ENCODE measurements around a stretch of chr2.

DNA sequence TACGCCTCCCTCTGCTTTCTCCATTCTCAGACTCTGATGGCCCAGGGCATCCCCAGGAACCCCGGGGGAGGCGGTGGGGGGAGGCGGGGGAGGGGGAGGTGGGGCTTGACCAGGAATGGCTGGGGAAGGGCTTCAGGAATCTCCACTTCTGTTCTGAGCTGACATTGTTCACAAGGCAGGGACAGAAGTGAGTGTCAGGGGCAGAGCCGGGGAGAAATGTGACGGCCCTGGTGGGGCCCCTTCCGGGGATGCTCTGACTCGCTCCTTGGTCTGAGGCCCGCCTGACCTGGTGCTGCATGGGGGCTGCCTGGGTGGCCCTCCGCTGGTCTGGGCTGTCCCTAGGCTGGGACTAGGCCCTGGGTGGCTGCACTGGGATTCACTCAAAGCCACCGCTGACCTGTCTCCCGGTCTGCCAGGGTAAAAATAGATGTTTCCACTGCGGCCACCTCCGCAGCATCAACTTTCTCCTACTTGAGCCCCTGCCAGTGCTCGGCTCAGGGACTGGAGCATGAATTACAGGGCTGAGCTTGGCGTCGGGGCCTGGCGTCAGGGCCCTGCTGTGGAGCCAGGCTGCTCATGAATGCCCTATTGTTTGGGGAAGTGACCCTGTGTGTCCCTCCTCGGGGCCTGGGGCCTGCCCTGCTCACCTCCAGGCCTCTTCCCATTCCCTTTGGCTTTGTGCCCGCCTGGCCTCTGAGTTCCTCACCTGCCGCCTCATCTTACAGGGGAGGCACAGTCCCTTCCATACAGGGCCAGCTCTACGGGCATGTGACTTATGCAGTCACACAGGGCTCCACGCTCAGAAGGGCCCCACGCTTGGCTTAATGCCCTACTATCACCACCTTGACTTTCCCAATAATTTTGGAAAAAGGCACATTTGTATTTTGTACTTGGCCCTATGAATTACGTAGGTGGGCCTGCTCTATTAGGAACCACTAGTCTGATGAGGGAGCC is 234.4 kb downstream of the DYSF start:
- RRBS: no CpG with 5 or more reads among the region's 25 CpGs

DNA sequence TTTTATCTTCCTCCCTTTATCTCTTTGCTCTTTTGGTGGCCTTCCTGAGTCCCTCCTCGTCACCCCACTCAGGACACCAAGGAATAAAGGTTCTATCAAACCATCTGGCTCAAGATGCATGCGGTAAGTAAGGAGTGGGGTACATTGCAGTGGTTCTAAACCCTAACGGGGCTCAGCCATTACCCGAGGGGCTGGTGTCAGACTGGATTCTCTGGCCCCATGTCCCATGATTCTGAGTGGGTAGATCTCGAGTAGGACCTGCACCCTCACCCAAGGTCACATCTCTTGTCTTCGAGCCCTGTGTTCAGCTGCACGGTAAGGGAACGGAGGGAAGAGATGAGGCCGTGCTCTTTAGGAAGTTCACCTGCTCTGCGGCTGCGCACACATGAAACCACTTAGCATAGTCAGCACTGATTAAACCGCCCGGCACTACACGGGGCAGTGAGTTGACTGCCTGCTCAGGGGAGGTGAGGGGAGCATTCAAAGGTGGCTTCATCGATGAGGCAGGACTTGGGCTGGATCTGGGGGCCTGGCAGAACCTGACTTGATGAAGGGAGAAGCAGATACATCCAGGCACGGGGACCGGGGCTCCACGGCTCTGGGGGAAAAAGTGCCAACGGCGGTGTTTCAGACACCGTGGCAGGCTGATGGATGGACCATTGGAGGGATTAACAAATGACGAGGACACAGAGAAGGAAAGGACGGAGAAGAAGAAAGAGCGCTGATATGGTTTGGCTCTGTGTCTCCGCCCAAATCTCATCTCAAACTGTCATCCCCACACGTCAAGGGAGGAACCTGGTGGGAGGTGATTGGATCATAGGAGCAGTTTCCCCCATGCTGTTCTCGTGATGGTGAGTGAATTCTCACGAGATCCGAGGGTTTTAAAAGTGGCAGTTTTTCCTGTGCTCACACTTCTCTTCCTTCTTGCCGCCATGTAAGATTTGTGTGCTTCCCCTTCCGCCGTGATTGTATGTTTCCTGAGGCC is 248.7 kb downstream of the CYP26B1 start:
- RRBS: no CpG with 5 or more reads among the region's 32 CpGs

DNA sequence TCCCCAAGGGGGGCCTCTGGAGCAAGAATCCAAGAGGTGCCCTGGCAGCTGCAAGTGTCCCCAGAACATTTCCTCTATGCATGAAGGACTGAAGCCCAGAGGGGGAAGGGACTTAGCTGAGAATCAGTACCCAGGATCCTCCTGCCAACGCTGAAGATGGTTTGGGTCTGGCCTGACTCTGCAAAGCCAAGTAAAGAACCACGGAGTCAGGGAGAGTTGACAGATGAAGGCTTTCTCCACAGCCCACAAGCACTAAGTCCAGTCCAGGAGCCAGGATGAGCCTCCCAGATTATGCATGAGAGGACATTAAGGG is 14.9 kb downstream of the EMX1 start:
- RRBS: no CpG with 5 or more reads among the region's 2 CpGs

- RRBS: no CpG with 5 or more reads among the region's 11 CpGs
Measured at GRCh38 chr2:73069827-73070374, 1.6 kb downstream of the SFXN5 start.

DNA sequence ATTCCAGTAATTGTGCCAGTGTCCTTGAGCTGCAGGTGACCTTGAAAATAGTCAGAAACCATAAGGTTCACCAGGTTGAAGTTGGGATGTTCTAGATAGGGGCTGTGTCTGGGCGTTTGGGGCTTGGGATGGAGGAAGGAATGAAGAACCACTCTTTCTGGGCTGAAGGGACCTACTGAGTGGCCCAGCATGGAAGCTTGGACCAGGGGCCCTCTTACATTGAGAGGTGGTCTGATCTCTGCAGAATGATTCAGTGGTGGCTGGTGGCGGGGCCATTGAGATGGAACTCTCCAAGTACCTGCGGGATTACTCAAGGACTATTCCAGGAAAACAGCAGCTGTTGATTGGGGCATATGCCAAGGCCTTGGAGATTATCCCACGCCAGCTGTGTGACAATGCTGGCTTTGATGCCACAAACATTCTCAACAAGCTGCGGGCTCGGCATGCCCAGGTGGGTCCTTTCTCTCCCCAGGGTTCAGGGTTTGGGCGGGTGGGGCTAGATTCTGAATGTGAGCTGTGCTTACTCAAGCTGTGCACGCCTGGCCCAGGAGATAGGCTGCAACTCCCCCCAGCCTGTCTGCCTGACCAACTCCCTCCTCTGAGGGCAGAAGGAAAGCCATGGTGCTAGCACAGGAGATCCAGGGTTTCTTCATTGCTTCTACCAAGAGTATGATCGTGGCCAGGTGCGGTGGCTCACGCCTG is 17.0 kb downstream of the CCT7 start:
- RRBS: no CpG with 5 or more reads among the region's 11 CpGs

DNA sequence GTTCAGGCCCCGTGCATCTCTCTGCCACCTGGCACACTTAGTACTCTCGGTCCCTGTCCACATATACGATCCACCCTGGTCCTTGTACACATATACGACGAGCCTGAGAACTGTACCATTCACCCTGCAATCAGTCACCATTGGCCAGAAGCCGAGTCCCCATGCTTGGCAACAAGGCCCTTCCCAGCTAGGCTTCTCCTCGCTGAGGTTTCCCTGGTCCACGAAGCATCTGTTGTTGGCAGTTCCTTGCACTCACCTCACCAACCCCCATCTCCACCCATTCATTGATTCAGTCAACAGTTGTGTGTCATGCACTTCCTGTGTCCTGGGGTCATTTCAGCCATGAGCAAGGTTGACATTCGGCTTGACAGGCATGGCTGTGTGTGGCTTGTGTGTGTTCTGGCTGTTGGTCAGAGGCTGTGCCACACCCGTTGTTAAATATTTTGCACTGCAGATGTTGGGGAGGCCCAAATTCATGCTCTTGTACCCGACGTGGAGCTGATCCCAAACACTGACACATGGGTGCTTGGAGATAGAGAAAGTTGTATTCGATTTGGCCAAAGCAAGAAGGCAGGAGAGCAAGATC is 489 bp upstream of the NAT8 start:
- RRBS: no CpG with 5 or more reads among the region's 13 CpGs

DNA sequence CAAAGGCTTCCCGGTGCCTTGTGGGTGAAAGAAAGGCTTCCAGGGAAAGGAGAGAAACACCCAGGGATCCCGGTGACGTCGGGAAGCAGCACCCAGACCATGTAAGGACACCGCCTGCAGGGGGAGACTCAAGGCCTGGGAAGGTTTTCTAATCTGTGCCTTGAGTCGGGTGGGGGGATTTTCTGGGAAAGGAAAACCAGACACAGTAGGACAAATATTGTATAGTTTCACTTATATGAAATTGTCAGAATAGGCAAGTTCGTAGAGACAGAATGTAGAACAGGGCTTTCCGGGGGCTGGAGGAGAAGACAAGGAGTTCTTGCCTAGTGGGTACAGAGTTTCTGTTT is 42.7 kb upstream of the NAT8 start:
- RRBS: no CpG with 5 or more reads among the region's 8 CpGs

- RRBS: no CpG with 5 or more reads among the region's 19 CpGs
Measured at GRCh38 chr2:73700935-73701634, 36.1 kb downstream of the TPRKB start.

DNA sequence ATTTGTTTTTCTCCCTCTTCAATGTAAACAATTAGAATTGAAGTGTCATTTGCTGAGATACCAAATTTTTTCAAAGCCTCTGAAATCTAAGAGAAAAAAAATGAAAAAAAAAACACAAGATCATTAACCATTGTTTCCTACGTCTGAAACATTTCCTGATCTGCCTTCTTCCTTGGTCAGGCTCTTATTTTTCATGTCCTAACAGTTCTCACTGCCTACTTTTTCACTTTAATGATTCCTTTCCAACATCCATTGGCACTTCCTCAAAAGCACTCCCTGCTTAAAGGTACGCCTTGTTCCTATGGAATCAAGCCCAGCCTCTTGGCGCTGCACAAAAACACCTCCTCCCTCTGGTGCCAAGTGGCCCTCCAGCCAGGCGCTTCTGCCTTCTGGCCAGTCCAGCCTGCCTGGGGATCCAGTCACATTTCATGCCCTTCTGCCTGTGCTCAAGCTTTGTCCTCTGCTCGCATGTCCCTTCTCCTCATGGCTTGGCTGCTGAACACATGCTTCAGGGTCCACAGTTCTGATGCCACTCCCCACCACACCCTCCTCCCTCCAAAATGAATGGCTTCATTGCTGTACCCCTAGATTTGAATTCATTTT is 6.4 kb downstream of the TPRKB start:
- RRBS: no CpG with 5 or more reads among the region's 5 CpGs

- RRBS: no CpG with 5 or more reads among the region's 3 CpGs
Measured at GRCh38 chr2:73741342-73741760, 4.2 kb upstream of the TPRKB start.

GRCh38 chr2:73913203-73913881 is 13.3 kb upstream of the DGUOK start:
- RRBS: no CpG with 5 or more reads among the region's 6 CpGs

GRCh38 chr2:73916569-73917019 is 10.1 kb upstream of the DGUOK start:
- RRBS: no CpG with 5 or more reads among the region's 4 CpGs

GRCh38 chr2:73930206-73930445 is 3.4 kb downstream of the DGUOK start:
- RRBS: no CpG with 5 or more reads among the region's 1 CpG

GRCh38 chr2:73931270-73932078 is 4.8 kb downstream of the DGUOK start:
- RRBS: no CpG with 5 or more reads among the region's 6 CpGs

DNA sequence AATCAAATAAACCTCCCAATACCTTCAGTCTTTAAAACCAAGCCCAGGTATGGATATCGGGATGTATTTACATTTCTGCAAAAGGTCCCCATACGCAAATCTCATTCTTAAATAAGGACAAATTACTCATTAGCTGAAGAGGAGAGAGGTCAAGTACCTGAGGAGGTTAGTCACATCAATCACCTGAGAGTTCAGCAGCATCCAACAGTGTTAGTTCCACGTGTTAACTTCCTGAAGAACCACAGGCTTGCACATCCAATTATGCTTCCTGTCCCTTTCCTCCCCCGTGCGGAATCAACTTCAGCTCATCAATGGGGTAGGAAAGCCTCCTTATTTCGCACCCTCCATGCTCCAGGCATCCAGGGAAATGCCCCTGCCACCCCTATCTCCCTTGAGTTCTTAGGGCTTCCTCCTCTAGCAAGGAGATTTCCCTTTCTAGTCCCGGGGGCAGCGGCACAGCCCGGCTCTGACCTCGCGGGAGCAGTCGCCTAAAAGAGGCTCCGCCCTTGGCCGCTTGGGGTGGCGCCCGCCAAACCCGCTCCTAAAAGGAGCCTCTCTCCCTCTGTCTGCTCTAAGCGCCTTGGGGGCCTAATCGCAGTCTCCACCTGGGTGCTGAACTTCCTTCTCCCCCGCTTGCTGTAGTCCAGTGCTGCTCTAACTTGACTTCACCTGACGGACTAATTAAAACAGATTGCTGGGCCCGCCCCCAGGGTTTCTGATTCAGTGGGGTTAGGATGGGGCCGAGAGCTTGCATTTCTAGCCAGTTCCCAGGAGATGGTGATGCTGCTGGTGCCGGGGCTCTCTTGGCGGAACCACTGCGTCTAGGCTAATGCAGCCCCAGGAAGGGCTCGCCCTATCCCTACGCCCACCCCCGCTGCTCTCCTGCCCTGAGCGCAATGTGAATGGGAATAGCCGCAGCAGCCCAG is 3.5 kb upstream of the TET3 start:
- RRBS: no CpG with 5 or more reads among the region's 31 CpGs

DNA sequence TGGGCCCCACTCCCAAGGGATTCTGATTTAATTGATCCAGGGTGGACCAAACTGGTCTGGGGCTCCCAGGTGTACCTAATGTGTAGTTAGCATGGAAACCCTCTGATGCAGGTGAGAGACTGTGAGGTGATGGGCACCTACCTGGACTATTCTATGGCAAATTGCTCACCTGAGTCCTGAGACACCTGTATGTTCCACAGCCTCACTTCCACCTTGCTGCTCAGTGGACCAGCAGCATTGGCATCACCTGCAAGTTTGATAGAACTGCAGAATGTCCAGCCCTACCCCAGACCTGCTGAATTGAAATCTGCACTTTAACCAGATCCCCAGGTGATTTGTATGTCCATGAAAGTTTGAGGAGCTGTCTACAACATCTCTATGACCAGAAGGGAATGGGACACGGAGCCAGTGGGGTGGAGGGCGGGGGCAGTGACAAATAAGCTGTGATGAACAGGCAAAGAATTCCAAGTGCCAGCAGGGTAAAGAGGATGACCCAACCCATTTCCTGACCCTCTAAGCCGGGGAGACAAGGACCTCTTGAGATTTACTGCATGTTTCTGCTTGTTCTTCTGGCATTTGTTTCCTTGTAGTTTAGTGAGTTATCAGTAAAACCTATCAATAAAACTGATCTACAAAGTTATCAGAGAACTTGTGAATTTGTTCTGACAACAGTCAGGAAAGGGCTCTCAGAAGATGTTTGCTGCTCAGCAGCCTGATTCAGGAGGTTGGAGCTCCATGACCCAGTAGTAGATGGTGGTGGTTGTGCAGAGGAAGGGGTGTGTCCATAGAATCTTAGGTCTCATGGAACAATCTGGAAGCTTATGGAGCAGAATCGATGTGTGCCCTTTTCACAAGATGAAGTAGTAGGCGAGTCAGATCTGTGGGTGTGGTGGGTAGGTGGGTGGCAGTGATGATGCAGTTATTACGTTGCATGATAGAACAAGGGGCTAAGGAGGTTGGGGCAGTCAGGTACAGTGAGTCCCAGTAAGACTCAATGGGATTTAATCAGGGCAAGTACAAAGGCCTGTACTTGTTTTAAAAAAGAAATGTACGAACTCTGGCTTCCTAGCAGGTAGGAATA is 8.7 kb downstream of the TET3 start:
- RRBS: no CpG with 5 or more reads among the region's 7 CpGs

DNA sequence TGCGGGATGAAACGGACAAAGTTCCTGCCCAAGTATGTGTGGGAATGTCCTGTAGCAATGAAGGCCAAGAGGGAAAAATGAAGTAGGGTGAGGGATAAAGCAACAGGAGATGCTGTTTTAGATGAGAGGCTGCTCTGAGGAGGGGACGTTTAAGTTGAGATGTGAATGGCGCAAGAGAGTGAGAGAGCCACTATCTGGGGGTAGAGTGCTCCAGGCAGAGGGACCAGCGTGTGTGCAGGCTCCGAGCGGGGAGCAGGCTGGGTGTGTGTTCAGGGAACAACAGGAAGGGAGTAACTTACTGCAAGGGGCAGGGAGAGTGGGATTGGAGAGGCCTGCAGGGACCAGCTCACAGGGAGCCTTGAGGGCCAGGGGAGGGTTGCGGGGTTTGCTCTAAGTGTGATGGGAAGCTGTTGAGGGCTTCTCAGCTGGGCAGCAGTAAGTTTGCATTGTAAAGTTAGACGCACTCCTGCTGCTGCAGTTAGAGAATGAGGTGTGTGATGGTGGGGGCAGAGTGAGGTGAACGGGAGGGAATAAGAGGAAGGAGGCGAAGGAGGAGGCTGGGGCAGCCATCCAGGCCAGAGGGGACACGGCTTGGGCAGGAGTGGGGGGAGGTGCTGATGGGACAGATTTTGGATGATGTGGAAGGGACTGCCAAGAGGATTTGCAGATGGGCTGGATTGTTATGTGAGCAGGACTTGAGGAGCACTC is 53.5 kb downstream of the BOLA3 start:
- RRBS: no CpG with 5 or more reads among the region's 12 CpGs

GRCh38 chr2:74149074-74149903 is 1.6 kb upstream of the BOLA3 start:
- RRBS: no CpG with 5 or more reads among the region's 5 CpGs

DNA sequence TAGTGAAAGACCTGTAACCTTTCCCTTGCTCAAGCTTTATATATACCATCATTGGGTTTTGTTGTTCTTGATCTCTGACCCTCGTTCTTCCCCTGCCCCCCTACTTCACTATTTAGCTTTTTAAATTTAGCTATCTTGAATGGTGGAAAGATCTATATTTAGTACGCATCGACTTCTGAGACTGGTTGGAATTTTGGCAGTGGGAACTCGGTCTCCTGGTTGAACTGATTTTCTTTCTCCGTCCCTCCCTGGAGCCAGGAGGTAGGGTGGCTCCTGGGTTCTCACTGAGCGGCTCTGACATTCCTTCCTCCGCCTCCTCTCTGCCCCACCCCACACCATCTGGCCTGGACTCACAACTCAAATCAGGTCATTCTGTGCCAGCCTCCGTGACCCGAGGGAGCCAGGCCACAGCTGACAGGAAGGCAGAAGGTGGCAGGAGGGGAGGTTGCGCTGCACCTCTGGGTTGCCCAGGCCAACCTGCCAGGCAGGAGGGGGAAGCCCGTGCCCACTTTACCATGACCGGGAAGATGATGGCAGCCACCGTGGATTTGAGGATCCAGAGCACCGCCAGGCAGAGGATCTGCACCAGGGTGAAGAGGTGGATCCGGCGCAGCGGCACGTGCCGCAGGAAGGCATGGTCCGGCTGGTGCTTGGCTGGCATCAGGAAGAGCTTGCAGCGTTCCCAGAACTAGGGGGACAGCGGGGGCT is 28.2 kb downstream of the MTHFD2 start:
- RRBS: 90% methylated on average over 7 of the region's 22 CpGs

GRCh38 chr2:74454346-74454562 is 633 bp upstream of the INO80B start:
- RRBS: no CpG with 5 or more reads among the region's 2 CpGs

Measured in skeletal muscle cell (primary cell).